NT2/D1 (cell line): ENCODE measurements around a stretch of chr13.

- RRBS, 2 experiments = no CpG with 5 or more reads among the region's 5 CpGs
Measured at GRCh38 chr13:110290291-110290813, 16.6 kb downstream of the COL4A1 start.

DNA sequence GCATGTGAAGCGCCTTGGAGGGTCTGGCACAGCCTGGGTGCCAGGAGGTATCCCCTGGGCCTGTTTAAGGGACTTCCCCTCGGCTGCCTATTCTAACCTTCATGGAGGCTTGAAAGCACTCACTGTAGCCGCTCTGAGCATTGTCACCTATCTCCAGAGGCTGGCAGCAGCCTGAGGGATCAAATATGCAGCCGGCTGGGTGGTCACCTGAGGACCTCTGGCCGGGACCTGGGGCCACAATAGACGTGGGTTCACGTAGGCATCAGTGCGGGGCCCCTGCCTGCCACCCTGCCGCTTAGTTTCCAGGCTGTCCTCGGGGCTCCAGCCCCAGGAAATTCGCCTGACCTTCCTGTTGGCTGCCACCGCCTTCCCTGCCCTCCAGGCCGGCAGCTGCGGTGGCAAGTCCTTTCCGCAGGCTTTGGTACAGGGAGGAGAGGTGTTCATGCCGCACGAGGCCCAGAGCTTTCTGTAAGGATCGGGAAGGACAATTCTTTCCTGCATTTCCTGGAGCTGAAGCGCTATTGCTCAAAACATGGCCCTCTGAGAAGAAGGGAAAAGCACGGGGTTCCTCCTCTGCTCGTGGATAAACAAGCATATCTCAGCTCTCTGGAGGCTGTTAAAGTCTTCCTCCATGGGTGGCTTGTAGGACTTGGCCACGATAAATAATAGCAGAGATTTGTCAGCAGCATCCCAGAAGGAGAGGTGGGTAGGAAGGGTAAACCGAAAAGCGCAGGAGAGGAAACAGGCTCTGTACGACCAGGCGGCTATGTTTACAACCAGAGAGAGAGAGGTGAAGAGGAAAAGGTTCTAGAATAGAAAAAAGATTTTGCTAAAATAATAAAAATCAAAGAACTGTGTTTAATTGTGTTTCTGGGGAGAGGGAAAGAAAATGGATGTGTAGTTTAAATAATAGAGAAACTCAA, 4.8 kb downstream of the COL4A2 start:
- RRBS, 2 experiments = no CpG with 5 or more reads among the region's 26 CpGs

DNA sequence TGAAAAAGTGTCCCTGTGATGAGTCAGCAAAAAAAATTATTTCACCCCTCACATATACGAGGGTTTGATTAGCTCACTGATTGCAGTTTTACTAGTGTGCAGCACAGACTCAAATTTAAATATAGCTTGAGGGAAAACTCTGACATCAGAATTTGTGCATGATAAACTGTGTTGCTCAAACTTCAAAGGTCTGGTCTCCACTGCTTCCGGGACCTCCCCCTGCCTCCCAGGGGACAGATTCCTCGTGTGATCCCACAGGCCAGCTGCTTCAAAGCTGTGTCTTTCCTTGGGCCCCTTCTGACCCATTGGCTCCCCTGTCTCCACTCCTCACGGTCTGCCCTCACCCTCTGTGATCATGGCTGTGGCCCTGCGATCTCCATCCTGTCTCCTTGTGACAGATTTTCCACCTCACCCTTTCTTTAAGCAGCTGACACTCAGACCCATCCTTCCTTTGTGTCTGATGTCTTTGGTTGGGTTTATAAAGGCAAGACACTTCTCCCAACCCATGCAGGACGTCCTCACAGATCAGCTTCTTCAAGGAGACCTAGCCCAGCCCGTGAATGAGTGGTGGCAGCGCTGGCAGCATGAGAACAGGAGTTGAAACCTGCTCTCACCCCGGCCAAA, 81.6 kb downstream of the COL4A2 start:
- RRBS, 2 experiments = no CpG with 5 or more reads among the region's 9 CpGs

GRCh38 chr13:110404353-110404818, 97.3 kb downstream of the COL4A2 start:
- RRBS, 2 experiments = no CpG with 5 or more reads among the region's 5 CpGs

GRCh38 chr13:110417304-110417934, 110.3 kb downstream of the COL4A2 start:
- RRBS, 2 experiments = no CpG with 5 or more reads among the region's 9 CpGs

GRCh38 chr13:110420318-110421214, 113.5 kb downstream of the COL4A2 start:
- RRBS, 2 experiments = no CpG with 5 or more reads among the region's 11 CpGs

DNA sequence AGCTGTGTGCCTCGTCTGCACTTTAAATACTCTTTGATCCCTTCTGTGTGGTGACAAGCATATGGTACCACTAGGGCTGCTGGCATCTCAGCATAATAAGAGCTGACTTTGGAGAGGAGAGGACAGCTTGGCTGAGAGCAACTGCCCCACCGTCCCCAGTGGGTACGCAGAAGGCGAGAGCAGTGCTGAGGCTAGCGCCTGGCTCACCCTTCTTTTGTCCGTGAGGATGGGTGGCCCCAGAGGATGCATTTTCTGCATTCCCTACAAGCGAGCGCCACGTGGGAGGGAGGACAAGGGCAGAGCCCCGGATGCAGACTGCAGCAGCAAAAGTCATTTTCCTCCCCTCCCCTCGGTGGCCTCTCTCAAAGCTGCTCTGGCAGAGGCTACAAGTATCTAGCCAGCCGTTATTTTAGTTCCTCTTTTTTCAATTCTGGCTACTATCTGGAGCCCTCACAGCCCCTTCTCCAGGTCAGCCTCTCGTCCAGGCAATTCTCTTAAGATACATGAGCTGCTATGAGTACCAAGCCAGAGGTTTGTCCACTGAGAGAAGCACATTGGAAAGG, 51.5 kb downstream of the RAB20 start:
- RRBS, 2 experiments = no CpG with 5 or more reads among the region's 13 CpGs

DNA sequence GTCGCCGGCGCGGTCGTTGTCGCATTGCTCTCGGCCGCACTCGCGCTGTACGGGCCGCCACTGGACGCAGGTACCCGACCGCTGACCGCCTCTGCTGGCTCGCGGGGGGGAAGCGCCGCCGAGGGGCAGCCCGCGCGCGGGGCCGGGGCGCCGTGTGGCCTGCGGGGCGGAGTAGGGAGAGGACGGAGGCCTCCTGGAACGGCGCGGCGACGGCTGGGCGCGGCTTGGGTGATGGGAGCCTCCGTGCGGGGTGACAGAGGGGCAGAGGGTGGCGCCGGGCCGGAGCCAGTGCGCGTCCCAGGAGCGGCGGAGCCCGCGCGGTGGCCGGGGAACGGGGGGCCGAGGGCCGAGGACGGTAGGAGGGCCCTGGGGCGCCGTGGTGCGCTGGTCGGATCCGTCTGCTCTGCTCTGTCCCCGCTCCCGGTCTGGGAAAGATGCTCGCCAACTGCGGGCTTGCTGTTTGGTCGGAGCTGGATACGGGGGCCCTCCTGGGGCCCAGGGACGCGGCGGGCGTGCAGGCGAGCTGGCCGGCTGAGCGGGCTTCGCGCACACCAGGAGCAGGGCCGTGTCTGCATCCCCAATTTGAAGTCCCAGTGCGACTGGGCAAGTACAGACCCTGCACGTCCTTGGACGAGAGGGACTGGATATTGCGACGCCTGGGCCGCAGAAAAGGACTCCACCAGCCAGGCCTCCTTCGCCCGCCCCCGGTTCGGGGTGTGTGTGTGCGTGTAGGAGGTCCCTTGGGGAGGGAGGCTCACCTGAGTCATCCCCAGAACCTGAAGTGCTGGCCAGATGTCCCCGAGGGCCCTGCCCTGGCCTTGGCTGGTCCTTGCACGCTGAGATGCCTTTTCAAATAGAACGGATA, 592 bp downstream of the NAXD start:
- RRBS, 2 experiments = under 1 to 1% methylated on average over 17 to 19 of the region's 90 CpGs

- RRBS, 2 experiments = no CpG with 5 or more reads among the region's 9 CpGs
Measured at GRCh38 chr13:110618656-110619111, 3.3 kb downstream of the NAXD start.

- RRBS, 2 experiments = 93 to 96% methylated on average over 3 to 6 of the region's 35 CpGs
Measured at GRCh38 chr13:110624814-110625577, 9.7 kb downstream of the NAXD start.

DNA sequence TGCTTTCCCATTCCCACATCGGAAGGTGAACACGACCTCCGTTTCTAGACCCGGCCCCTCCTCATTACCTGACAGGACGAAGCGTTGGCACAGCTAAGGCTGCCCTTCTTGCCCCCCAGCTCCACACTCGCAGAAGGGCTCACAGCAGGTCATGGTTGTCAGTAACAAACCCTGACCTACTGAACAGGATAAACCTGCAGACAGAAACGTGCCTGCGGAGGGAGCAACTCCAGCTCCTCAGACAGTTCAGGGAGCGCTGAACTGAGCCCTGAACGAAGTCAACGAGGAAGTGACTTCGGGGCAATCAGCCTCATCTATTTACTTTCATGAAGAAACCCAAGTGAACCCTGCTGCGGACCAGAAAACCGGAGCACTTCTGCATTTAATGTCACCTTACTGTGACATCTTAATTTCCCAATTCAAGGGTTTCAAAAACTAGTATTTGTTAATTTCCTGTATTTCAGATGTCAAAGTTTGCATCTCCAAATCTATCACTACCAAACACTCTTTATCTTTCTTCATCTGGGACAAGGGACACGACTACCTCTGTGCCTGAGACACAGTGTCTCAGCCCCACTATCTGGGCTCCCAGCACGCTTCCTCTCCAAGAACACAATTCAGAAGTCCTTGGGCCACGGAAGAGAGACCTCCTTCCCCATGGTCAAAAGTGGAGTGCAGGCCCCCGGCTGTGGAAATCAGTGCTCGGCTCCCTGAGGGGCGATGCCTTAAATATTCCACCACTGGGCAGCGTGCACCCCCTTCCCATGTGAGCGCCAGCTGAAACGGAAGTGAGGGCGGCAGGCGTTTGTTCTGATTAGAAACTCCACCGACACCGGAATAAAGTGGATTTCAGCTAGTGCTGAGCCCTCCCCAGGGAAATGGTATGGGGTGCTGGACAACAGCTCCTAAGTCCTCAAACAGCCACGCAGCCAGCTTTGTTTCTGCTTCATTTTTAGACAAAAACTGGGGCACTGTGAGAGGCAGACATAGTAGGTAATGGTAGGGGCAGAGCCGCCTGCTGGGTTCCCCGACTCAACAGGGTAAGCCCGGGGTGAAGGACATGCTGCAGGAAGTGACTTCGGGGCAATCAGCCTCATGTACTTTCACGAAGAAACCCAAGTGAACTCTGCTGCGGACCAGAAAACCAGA, 40.1 kb downstream of the CARS2 start:
- RRBS, 2 experiments = 100% methylated on average over 1 of the region's 35 CpGs

DNA sequence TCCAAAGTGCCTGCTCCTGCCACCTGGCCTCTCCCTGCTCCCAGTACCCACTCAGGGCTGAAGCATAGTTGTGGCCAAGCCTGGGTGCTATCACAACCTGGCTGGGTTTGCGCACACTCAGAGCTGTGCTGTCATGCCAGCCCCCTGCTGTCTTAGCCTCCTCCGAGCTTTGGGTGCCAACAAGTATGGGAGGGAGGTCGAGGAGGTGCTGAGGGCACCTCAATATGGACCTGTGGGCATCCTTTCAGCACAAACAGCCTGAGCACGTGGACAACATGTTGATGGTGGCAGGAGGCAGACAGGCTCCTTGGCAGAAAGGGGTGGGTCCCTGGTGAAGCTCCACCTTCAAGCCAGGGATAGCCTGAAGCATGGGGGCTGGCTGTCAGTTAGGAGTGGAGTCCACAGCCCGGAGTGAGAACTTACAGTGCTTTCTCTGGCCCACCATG, 79.6 kb downstream of the ING1 start:
- RRBS, 2 experiments = no CpG with 5 or more reads among the region's 5 CpGs

- RRBS, 2 experiments = no CpG with 5 or more reads among the region's 9 CpGs
Measured at GRCh38 chr13:110810115-110810520, 96.6 kb downstream of the ING1 start.

- RRBS, 2 experiments = 75% methylated on average over 2 of the region's 104 CpGs; no CpG with 5 or more reads in 1 of the 2 experiments
Measured at GRCh38 chr13:110812584-110813809, 99.5 kb downstream of the ING1 start.

- RRBS, 2 experiments = no CpG with 5 or more reads among the region's 7 CpGs
Measured at GRCh38 chr13:110902885-110903764, 11.7 kb downstream of the ANKRD10 start.

- RRBS, 2 experiments = no CpG with 5 or more reads among the region's 13 CpGs
Measured at GRCh38 chr13:110921431-110922075, 6.7 kb upstream of the ANKRD10 start.

GRCh38 chr13:111066252-111066921, 48.7 kb upstream of the ARHGEF7 start:
- RRBS, 2 experiments = no CpG with 5 or more reads among the region's 29 CpGs

DNA sequence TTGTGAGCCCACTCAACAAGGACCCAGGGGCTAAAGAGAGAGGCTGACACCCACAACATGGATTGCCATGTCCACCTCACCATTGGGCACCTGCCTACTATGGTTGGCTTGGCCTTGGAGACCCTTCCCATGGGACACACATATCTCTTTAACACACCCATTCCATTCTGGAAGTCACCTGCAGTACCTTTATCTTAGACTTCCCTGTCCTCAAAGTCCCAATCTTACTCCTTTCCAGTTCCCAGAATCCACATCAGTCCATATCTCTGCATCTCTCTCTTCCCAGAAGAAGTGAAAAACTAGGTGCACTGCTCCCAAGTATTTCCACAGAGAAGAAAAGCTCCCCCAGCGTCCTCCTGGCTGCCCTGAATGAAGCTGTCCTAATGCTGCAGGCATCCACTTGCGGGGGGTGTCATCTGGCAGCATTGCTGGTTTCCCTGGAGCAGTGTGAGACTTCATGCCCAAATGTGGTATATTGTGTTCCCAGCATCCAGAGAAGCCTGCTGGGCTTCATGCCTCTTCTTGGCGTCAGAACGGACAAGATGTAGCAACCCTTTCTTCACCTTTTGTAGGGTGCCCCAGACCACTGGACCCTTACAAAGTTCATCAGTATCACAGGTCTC, 33.0 kb upstream of the ARHGEF7 start:
- RRBS, 2 experiments = no CpG with 5 or more reads among the region's 4 CpGs

DNA sequence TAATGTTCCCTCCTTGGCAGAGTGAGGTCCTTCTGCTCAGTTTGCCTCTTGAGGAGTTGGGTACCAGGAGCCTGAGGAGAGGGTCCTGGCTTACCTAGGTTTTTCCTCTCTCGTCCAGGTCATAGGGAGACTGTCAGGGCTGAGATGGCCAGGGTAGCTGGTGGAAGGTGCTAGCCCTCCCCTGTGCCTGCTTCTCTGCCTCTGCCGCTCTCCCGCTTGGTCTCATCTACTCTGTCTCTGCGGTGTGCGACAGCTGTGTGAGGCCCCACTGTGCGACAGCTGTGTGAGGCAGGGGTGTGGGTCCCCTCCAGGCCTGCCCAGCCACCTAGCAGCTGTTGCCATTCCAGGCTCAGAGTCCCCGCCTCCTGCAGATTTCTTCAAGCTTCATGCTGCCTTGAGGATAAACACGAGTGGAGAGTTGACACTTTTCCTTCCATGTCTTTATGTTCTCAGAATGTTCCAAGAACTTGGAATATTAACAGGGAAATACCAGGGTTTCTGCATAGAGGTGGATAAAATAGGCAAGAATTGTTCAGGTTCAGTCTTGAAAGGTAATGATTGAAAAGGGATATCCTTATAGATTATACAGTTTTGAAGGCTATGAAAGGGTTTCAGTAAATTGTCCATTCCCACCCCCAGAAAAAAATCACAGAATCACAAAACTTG, 53.1 kb downstream of the ARHGEF7 start:
- RRBS, 2 experiments = no CpG with 5 or more reads among the region's 8 CpGs

DNA sequence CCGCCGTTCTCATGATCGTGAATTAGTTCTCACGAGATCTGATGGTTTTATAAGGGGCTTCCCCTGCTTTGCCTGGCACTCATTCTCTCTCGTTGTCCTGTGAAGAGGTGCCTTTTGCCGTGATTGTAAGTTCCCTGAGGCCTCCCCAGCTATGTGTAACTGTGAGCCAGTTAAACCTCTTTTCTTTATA, 68.9 kb downstream of the ARHGEF7 start:
- RRBS, 2 experiments = no CpG with 5 or more reads among the region's 6 CpGs